ENCODE measurements around a stretch of chr13.

GRCh38 chr13:100099948-100100774 is 11.3 kb downstream of the PCCA start:
- PRO-cap, result no peak
- RAMPAGE, long total RNA, 4 experiments, result no peak in any of the 4 experiments

- PRO-cap, result no peak
- RAMPAGE, long total RNA, 4 experiments, result no peak in any of the 4 experiments
Measured at GRCh38 chr13:100392520-100393357, 195.8 kb downstream of the GGACT start.

GRCh38 chr13:100502389-100502718 is 86.2 kb downstream of the GGACT start:
- PRO-cap, result no peak
- RAMPAGE, long total RNA, 4 experiments, result no peak in any of the 4 experiments

- PRO-cap, result no peak
- RAMPAGE, long total RNA, 4 experiments, result no peak in any of the 4 experiments
Measured at GRCh38 chr13:100603964-100604735, 15.6 kb upstream of the GGACT start.

DNA sequence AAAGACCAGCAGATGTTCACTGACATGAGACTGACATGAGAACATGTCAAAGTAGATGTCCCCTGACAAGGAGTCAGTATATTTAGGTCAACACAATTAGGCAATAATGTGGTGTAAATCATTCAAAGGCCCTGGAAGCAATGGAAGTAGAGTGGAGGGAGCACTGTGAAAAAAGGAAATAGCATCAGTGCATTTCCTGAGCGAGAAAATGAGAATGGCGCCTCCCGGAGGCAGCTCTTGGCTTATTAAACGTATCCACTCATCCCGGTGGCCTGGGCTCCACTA is 173.6 kb upstream of the TMTC4 start:
- PRO-cap, result no peak
- RAMPAGE, long total RNA, 4 experiments, result no peak in any of the 4 experiments

GRCh38 chr13:101771479-101771941 is 145.2 kb downstream of the FGF14 start:
- PRO-cap, result no peak
- RAMPAGE, long total RNA, 4 experiments, result no peak in any of the 4 experiments

DNA sequence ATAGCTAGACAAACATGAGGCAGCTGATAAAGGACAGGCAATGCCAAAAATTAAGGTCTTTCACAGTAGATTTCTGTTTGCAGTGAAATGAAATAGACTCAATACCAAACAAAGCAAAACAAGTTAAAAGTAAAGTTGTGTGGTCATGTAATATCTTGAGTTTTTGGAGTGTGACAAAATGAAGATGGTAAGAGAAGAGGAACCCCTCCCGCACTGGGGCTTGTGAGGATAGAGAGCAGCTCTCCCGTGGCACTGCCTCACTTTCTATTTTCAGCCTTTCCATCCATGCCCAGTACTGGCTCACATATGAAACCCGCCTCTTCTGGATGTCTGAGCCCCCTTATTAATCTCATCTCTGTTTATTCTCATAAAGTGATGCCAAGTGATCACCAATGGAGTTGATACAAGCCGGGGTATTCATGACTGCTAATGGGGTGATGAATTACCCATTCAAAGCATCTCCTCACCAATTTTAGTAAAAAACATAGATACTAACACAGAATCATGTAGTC is 95.8 kb upstream of the FGF14 start:
- PRO-cap, result no peak
- RAMPAGE, long total RNA, 4 experiments, result no peak in any of the 4 experiments

DNA sequence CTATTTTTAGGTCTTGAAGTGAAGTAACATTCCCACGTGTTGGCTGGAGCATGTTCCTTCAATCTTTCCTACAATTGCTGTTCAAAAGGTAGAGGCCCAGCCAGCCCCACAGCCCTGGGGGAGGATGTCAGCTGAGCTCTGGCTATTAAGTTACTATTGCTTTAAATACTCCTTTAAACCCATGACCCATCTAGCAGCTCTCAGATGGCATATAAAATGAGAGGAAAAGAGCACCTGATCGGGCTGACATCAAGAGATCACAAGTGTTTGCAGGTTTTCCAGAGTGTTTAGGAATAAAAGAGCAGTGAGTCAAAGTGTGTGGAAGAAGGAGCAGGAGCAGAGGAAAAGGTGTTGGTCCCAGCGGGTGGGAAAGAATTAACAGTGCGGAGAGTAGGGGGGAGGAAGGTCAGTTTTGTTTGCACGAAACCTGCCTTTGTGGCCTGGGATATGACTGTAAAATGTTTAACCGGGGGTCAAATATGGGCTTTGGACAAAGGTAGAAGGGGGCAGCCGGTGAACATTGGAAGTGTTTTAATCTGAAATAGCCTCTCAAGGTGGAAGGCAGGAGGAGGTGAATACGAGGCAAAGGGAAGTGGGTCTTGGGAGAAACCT is 3.1 kb downstream of the METTL21C start:
- PRO-cap, result no peak
- RAMPAGE, long total RNA, 4 experiments, result no peak in any of the 4 experiments

GRCh38 chr13:102798223-102798641 is 544 bp downstream of the POGLUT2 start:
- PRO-cap, result no peak
- RAMPAGE, long total RNA, 4 experiments, result no peak in any of the 4 experiments

- PRO-cap, result no peak
- RAMPAGE, long total RNA, 4 experiments, result no peak in any of the 4 experiments
Measured at GRCh38 chr13:102908120-102908647, 62.4 kb downstream of the ERCC5 start.

- PRO-cap, result no peak
- RAMPAGE, long total RNA, 4 experiments, result no peak in any of the 4 experiments
Measured at GRCh38 chr13:105918901-105919528, 453.2 kb downstream of the DAOA start.

GRCh38 chr13:106146609-106146889 is 388.9 kb downstream of the EFNB2 start:
- PRO-cap, result no peak
- RAMPAGE, long total RNA, 4 experiments, result no peak in any of the 4 experiments

DNA sequence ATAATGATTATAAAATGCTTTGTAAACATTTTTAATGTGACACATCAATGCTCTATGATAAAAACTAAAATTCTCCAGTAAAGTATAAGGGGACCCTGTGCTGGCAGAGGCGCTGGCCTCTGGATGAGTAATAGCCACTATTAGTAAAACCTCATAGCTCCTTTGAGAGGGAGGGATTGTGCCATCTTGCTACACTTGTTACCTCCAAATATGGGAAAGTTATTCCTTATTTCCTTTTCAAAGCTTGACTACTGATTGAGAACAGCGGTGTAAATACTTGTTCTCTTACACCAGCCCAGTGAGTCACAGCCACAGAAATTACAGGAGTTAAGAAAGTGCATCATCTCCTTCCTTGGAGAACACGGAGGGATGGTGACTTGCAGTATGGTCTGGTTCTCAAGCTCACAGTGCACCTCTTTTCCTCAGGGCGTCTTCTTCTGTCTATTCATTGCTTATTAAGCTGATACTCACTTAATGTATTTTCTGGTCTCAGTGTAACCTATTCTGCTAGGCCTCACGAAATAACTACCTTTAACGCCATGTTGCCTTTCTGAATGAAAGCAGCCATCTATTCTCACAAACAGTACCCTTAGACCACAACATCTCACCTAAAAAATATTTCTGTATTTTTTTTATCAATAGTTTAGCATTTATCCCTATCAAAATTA is 378.9 kb downstream of the EFNB2 start:
- PRO-cap, result no peak
- RAMPAGE, long total RNA, 4 experiments, result no peak in any of the 4 experiments

DNA sequence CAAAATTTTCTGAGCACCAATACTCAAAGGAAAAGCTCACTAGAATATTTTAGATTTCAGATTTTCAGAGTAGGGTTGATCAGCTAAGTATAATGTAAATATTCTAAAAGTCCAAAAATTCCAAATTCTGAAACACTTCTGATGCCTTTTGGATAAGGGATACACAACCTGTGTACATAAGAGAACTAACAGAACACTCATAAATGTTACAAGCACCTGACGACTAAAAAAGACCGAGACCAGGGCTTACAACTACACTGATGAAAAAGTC is 183.3 kb downstream of the EFNB2 start:
- PRO-cap, result no peak
- RAMPAGE, long total RNA, 4 experiments, result no peak in any of the 4 experiments

DNA sequence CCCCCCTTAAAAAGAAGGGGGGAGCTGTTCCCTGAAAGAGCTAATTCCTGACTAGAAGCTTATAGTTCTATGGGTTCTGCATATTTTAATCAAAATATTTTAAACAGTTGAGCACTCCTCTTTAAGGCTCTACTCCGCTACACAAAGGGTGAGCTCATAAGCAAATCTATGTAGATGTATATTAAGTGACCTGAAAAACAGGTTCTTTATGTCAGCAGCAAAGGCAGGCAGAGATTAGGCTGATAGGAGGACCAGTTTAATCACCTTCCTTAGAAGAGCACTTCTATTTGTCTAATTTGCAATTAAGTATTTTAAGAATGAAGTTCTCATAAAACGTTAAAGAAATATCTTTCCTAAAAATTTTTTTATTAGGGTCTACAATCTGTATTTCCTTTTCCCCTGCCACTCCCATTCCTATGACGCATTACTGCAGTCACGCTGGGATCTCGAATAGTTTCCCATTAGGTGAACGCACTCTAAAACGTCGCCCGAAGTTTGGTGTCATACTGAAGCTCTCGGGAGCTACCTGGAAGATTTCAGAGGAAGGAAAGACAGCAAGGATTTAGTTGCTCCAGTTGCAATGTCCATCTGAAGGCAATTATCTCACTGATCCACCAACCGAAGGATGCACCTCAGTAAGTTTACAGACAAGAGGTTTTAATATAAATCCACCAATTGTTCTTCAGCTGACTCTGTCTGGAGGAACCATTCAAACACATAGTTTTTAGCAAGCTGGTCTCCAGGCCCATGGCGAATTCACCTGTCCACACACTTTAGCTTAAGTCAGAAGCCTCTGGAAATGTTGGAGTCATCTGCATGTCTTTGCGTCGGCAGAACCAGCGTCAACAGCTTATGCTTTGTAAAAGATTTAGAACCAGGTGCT is 5.0 kb downstream of the EFNB2 start:
- PRO-cap, result no peak
- RAMPAGE, long total RNA, 4 experiments, result no peak in any of the 4 experiments

DNA sequence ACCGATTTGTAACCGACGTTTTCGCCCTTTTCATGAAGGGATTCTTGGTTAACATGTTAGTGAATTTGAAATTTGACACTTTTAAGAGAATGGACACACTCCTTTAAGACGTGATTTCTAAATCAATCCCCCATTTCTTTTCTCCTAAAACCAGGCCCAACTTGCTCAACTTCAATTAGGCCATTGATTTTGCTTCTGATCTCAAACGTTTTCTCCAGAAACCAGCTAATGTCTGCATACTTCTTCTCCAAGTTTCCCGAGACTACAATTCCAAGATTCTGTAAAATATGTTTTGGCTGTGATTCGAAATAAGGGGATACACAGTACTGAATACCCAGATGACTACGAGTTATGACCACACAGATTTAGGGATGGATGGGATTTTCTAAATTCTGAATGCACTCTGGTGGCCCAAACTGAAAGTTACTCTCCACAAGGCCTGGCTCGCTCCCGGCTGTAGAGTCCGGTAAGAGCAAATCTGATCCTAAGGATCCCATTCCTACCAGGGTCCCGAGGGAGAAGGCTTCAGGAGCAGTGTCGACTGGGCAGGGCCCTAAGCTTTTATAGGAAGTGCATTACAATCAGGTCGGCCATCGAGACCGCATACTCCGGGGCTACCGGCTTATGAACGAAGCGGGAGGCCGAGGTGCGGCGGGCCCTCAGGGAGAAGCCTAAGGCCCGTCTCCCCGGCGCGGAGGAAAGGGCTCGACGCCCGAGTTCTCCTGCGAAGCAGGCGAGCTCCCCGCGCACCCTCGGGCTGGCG is 1.7 kb downstream of the EFNB2 start:
- PRO-cap, result no peak
- RAMPAGE, long total RNA, 4 experiments, result no peak in any of the 4 experiments

GRCh38 chr13:106536277-106536941 is 947 bp upstream of the EFNB2 start:
- PRO-cap, result no peak
- RAMPAGE, long total RNA, 4 experiments, result no peak in any of the 4 experiments

- PRO-cap, result no peak
- RAMPAGE, long total RNA, 4 experiments, result no peak in any of the 4 experiments
Measured at GRCh38 chr13:106565489-106565834, 2.5 kb downstream of the ARGLU1 start.

- PRO-cap, result no peak
- RAMPAGE, long total RNA, 4 experiments, result no peak in any of the 4 experiments
Measured at GRCh38 chr13:107249707-107250122, 617.6 kb downstream of the NALF1 start.

DNA sequence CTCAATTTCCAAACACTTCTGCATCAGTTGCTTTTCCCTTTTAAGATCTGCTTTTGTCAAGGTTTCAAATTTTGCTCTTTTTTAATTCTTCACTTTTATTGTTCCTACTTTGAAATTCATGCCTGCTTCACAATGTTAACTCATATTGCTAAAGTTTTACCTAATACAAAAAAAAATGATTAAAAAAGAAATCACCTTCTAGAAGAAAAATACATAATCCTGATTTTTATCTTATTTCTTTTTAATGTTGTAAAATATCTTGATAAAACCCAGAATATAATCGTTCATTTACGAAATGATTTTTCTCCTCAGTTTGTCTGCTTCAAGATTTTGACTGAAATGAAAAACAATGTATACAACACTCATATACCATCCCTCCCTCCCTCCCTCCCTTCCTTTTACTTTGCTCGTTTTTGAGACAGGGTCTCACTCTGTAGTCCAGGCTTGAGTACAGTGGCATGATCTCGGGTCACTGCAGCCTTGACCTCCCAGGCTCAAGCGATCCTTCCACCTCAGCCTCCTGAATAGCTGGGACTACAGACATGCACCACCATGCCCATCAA is 143.1 kb downstream of the NALF1 start:
- PRO-cap, result no peak
- RAMPAGE, long total RNA, 4 experiments, result no peak in any of the 4 experiments